Occipital lobe (tissue), 2 donors: ENCODE measurements around a stretch of chr16.

DNA sequence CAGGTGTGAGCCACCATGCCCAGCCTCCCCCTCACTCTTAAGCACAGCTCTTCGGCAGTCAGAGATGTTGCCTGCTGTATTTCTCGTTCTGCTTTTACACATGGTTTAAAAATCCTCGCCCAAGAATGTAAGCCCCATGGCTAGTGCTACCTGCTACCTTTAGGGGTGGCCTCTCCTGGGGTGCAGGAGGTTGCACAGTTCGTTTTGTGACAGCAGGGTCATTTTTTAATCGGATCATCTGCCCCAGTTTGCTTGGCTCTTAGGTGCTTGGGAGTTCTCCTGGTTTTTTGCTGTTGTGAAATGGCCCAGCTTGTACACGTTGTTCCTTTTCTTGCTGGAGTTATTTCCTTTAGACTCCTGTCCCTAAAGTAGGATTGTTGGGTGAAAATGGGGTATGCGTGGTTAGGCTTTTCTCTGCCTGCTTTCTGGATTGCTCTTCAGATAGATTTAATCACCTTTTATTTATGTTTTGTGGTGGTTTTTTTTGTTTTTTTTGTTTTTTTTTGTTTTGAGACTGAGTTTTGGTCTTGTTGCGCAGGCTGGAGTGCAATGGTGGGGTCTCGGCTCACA is 25.7 kb downstream of the ABCC1 start:
- RAMPAGE, long total RNA = no peak

DNA sequence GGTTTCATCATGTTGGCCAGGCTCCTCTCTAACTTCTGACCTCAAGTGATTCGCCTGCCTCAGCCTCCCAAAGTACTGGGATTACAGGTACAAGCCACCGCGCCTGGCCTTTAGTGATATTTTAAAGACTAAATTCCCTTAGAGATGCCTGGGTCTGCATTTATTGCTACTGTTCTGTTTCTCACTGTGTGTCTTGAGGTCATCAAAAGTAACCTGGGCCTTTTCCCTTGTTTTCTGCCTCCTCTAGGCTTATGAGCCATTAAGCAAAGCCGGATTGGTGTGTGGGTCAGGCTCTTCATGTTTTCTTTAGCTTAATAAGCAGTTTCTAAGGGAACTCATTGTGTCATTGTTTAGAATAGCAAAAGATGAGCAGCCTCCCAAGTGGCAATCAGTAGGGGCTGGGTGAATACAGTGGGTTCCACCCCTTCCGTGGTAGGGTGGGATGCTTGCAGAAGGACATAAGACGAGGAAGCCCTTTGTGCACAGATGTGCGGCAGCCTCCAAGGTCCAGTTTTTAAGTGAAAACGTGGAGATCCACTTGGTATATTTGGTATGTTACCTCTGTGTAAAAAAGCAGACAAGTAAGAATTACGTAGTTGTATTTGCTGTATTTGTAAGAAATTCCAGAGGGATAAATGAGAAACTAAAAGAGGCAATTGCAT is 34.5 kb downstream of the ABCC1 start:
- RAMPAGE, long total RNA = no peak

DNA sequence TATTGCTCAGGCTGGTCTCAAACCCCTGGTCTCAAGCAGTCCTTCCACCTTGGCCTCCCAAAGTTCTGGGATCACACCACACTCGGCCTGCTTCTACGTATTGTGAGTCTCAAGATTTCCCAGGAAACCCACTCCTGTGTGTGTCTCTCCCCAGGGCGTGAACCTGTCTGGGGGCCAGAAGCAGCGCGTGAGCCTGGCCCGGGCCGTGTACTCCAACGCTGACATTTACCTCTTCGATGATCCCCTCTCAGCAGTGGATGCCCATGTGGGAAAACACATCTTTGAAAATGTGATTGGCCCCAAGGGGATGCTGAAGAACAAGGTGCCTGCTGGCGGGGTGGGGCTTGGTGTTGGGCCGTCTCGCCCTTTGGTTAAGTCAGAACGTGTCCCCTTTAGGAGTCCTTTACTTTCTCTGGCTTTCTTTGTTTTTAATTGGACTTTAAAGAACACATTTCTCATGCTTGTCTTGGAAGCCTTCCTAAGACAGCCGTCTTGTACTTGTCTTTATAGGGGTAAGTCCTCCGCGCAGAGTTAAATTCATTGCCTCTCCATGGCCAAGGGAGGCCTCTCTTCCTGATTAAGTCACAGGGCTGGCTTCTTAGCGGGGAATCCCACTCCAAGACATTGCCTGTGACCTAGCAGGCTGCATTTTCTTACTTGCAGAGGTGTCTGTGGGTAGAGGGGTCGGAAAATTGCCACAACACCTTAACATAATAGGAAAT is 136.5 kb downstream of the ABCC6 start:
- RAMPAGE, long total RNA = no peak

DNA sequence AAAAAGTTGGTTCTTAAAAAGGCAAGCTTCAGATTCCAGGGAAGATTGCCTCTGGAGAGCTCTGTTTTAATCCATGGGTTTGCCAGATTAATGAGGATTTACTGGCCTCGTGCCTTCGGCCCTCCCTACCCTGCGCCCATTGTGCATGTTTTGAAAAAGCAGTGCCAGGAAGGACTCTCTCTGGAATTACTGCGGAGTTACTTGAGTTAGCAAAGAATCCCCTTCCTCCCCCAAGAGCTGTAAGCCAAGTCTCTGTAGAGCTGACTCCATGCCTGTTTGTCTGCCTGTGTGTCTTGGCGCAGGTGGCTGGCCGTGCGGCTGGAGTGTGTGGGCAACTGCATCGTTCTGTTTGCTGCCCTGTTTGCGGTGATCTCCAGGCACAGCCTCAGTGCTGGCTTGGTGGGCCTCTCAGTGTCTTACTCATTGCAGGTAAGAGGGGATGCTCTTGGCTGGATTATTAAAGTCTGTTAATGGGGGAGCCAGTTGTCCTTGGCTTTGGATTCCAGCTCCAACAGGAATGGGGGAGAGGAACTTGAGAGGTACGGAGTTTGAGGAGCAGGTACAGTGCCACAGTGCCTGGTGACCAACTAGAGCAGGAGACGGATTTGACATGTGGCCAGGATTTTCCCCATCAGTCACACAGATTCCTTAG is 98.7 kb downstream of the ABCC6 start:
- RAMPAGE, long total RNA = no peak

DNA sequence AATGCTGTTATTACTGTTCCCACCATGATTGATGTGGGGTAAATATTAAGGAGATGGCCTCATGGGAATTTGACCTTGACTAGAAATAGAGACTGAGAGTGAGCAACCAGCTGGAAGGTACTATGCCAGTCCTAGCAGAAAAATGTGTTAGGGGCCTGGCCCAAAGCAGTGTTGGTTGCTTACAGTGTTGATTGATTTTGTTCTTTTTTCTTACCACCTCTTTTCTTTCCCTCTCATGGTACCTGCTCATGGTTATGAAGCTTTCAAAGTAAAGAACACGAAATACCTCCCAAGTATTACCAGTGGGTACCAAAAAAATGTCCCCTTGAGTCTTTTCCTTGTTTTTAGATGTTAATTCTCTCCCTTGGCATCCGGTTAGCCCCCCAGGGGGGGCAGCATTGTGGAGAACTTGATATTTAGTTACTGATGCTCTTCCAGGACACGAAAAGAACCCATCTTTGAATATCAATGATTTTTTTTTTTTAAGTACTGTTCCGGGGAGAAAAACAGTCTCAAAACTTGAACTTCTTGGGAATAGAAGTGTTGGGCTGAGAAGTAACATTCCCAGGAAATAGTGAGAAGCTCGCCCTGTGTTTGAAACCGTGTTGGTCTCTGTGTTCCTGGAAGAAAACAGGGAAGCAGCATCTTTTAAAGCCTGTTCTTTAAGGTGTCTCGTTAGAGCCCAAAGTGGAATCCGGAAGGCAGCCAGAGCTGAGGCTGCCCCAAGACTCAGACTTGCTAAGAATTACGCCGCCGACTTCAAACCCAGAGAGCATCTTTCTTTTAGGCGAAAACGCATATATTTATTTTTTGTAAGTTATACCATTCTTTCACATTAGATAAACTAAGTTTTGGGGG is 80.9 kb downstream of the ABCC6 start:
- RAMPAGE, long total RNA = no peak

DNA sequence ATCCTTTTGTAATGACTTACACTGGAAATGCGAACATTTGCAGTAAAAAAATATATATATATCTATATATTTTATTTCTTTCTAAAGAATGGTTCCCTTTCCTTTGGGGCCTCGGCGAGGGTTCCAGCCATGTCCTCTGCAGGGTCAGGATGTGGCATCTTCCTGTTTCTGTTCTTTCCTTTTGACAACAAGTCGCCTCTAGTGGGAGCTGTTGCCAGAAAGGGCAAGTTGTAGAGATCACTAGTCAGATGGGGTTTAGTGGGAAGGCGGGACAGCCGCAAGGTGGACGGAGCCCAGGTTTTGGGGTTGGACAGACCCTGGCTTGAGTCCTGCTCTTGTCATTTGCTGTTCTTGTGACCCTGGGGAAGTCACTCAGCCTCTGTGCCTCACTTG is 80.3 kb downstream of the ABCC6 start:
- RAMPAGE, long total RNA = no peak

DNA sequence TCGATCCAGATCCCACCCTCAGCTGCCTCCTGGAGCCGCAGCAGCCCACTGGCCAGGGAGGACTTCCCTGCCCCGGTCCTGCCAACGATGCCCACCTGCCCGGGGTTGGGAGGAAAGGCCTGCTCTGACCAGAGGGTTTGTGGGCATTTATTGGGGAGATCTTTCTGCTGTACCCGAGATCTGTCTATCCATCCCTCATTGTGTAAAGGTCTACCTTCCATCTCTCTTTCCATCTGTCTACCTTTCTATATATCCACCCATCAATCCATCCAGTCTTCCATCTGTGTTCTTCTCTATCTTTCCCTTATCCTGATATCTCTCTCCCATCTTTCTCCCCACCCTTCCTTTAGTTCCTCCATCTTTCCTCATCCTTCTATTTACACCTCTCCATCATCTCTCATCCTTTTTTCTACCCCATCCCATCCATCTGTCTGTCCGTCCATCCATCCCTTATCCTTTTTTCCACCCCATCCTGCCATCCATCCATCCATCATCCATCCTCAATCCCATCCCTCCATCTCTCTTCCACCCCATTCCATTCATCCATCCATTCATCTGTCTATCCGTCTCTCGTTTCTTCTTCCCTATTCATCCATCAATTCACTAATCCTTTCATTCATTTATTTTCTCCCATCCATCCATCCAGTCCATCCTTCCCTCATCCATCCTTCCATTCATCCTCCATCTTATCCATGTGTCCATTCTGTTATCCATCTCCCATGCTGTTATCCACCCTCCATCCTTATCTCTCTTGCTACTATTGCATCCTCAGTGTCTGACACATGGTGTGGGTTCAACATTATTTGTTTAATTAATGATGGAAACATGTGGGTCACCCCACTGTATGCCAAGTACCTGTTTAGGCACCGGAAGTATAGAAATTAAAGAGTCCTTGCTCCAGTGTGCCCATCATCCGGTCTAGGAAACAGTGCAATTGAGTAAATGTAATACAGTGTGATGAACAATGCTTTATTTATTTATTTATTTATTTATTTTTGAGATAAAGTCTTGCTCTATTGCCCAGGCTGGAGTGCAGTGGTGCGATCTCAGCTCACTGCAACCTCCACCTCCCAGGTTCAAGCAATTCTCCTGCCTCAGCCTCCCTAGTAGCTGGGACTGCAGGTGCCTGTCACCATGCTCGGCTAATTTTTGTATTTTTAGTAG is 68.0 kb downstream of the ABCC6 start:
- RAMPAGE, long total RNA = no peak

DNA sequence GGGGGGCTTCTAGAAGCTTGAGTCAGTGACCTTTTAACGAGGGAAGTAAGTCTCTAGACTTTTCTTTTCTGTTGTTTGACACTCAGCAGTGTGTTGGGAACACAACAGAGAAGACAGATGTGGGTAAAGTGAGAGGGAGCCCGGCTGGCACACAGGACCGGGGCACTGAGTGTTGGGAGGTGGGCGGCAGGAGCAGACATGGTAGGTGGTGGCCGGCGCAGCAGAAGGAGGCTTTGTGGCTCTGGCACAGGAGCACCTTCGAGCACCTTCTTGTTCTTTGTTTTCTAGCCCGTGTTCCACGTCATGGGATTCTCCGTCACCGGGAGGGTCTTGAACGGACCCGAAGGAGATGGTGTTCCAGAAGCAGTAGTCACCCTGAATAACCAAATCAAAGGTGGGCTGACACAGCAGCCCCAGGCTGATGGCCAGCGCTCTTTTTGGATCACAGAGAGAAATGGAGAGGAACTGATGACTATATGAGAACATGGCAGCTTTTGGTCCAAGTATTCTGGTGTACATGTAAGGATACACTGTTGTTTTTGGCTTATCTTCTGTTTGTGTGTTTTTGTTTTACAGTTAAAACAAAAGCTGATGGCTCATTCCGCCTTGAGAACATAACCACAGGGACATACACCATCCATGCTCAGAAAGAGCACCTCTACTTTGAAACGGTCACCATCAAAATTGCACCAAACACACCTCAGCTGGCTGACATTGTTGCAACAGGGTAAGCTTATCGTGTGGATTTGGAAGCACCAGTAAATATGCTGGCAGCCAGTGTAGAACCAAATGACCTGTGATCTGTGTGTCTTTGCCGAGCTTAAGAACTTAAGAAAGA is 23.3 kb downstream of the NOMO3 start:
- RAMPAGE, long total RNA = no peak

DNA sequence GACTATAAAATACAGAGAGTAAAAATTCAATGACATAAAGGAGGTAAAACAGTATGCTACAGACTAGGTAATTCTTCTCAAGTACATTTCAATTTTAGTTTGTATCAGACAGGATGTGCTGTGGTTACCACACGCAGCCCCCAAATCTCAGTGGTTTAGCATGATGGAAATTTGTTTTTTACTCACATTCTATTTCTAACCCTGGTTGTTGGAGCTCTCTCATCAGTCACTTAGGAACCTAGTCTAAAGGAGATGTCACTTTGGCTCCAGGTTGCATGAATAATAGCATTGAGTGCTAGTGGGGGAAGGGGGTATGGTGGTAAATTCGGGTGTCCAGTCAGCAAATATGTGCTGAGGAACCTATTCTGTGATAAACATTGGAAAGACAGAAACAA is 444.0 kb downstream of the XYLT1 start:
- RAMPAGE, long total RNA = no peak

DNA sequence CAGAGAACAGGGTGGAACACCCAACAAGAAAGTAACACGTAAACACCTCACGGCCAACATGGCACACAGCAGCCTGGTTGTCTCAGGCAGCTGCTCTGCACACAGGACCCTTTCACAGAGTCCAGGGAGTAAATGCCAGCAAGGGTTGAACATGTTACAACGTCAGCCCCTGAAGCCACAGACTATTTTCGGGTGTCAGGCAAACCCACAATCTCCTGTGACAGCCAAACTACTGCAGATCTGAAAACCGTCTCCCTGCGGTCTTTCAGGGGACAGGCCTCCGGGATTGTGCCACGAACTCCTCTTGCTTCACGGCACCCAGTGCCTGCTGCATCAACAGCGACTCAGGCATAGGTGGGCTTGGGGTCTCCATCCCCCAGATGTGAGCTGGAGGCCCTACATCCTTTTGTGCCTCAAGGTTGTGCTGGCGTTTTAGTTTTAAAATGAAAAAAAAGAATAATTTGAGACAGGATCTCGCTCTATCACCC is 127.7 kb downstream of the XYLT1 start:
- RAMPAGE, long total RNA = no peak

GRCh38 chr16:17344942-17345822 is 125.6 kb downstream of the XYLT1 start:
- RAMPAGE, long total RNA = no peak

DNA sequence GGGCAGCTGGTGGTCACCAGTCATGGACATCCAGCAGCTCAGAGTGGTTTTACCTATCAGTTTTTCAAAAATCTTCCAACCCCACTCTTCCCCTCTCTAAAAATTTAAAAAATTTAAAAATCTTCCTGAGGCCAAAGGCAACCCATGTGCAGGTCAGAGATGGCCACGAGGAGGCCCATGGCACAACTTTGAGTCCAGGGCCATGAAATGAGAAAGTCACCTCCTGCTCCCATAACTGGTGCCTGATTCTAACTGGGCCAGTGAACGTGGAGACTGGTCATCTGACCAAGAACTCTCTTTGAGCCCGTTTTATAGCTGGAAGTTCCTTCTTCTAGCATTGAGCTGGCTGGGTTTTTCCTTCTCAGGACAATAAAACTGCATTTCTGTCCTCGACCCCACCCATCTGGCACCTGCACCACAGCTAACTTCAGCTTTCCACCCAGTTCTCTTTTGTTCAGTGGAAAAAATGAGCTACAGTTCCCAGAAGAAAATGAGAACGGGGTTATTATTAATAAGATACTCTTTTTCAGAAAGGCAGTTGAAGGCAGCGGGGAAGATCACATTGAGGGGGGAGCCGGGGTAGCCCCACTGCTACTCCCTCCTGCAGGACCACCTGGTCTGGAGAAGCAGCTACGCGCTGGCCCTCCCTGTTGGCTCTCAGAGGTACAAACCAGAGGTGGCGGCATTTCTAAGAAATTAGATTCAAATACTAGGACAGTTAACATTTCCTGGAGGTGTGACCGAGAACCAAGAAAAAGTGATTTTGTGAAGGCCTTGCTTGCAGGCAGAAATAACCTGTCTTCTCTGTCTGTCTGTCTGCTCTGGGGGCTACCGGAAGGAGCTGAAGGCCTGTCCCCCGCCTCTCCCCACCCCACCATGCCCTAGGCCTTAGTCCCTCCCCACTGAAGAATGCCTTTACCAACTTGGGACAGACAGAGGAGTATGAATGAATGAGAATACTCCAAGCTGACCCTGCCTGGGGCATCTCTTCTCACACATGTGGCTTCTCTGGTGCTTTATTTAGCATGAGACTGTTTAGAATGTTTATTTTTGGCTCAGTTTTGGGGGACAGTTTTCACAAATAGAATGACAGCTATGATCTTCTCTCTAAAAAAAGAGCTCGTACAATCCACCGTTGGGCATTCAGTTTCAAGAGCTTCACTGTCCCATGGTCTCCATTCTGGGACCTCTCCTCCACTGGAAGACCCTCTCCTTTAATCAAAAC is 123.9 kb downstream of the XYLT1 start:
- RAMPAGE, long total RNA = no peak

DNA sequence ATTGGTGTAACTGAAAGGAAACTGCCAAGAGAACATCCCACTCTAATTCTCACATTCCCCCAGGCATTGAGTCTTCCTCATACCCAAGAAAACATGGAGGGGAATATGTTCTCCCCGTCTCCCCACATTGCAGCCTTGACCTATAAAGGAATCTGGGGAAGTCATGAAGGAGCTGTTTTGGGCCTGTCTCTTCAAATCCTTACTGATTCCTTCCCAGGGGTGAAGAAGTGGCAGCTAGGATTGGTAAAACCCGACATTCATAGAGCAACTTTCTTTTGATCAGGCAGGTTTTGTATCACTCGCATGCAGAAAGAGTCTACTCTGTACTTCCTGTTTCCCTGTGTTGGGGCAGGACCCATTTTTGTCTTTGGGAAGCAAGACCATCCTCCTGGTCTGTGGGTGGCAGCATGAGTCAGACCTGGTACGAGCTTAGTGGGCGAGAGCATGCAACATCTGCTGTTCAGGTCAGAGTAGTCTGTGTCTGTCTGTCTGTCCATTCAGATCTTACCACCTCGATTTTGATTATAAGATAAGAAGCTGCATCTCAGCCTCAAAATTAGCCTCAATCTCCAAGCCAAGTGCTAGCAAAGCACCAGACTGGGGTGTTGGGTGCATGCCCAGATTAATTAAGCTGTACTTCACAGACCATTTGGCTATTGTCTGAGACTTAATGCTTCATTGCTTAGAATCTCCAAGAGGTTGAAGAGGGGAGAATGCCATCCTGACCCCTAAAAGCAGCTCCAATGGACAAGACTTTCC is 111.0 kb downstream of the XYLT1 start:
- RAMPAGE, long total RNA = no peak

- RAMPAGE, long total RNA = no peak
These were observed 91.7 kb downstream of the XYLT1 start for GRCh38 chr16:17379033-17379494.

DNA sequence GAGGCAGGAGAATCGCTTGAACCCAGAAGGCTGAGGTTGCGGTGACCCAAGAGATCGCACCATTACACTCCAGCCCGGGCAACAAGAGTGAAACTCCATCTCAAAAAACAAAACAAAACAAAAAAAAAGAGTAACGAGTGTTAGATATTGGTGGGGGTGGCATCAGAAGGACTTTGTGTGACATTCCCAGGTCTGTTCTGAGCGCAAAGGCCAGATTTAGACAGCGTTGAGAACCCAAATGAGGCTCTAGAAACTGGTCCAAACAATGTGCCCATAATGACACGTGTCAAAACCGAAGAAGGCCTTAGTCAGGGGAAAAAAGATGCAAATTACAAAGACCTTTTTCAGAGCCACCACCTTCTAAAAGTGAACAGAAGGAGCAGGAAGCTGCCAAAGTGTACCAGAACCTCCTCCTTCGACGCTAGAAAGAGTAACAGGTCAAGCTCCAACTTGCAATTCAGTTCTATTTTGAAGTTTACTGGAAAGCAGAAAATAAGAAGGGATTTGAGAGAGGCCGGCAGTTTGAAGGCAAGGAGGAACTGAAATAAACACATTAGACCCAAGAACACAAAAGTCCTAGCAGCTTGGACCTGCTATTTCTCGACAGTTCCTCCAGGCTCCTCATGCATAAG is 61.9 kb downstream of the XYLT1 start:
- RAMPAGE, long total RNA = no peak

GRCh38 chr16:17459507-17460805 is 10.8 kb downstream of the XYLT1 start:
- RAMPAGE, long total RNA = no peak

DNA sequence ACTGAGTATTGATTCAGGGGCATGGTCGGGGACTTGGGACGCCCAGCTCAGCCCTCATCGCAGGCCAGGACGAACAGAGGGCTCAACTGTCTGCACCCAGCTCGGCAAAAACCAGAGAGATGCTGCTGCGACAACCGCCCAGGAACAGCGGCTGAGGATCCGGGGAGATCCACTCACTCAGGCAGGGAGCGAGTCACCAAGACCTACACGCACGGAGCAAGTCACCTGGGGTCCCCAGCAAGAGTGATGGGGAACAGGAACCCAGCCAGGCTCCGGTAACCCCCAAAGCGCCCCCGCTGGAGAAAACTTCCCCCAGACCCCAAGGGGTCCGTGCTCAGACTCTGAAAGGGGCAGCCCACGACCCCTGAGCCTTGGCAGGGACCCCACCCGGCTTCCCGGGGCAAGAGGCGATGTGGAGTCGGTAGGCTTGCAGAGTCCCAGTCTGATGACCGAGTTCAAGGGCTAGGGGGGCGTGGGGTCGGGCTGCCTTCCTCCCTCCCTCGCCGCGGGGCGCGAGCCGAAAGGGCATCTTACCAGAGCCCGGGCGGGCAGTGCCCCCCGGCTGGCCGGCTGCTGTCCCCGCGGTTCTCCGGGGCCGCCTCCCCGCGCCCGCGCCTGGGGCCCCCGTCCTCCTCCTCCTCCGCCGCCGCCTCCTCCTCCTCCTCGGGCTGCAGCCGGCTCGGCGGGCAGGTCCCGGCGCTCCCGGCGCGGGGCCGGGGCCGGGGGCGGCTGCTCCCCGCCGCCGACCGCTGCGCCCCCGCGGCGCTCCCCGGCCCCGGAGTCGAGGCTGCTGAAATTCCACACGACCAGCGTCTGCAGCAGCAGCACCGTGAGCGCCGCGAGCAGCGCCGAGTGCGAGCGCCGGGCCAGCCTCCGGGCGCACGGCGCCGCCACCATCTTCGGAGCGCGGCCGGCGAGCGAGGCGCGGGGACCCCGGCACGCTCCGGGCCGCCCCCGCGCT is 580 bp downstream of the XYLT1 start:
- RAMPAGE, long total RNA = no peak

GRCh38 chr16:18520684-18521179 is 41.2 kb downstream of the NOMO2 start:
- RAMPAGE, long total RNA = no peak

GRCh38 chr16:18527505-18528156 is 34.3 kb downstream of the NOMO2 start:
- RAMPAGE, long total RNA = no peak

DNA sequence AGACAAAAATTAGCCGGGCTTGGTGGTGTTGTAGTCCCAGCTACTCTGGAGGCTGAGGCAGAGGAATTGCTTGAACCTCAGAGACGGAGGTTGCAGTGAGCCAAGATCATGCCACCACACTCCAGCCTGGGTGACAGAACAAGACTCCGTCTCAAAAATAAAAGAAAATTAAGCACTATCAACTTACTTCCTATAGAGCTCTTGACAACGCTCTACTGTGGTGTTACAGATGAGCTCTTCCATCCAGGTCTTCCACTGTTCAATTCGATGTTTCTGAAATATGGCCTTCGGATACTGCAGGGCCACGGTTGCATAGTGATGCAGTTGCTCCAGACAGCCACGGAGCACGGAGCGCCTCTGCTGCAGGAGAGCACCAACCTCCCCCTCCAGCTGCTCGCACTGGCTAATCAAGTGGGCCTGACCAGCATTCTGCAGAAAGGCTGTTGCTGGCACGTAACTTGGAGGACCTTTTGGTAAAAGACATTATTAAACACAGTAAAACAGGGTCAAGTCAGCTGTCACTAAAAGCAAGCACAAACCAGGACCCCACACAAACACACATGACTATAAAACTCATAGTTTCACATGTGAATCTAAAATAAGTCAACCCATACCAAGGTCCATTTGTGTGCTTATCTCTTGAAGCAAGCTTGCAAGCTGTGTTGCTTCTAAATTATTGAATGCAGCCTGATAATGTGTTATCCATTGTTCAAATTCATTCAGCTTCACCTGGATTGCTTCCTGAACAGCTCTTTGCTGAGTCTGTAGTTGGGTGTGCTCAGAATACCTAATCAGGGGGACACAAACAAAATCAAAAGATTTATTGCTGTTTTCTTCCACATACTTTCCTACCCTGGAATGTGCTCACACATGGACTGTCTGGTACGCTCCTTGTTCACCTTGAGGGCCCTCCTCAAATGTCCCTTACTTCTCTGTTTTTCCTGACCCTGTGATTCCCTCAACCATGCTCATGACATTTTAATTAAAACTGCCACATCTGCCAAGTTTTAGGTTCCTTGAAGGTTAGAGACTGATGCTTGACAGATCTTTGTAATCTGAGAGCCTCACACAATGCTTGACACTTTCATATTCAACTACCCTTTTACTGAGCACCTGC is 34.8 kb upstream of the ARL6IP1 start:
- RAMPAGE, long total RNA = no peak